Thoracic aorta endothelial cell (primary cell): ENCODE measurements around a stretch of chr6.

DNA sequence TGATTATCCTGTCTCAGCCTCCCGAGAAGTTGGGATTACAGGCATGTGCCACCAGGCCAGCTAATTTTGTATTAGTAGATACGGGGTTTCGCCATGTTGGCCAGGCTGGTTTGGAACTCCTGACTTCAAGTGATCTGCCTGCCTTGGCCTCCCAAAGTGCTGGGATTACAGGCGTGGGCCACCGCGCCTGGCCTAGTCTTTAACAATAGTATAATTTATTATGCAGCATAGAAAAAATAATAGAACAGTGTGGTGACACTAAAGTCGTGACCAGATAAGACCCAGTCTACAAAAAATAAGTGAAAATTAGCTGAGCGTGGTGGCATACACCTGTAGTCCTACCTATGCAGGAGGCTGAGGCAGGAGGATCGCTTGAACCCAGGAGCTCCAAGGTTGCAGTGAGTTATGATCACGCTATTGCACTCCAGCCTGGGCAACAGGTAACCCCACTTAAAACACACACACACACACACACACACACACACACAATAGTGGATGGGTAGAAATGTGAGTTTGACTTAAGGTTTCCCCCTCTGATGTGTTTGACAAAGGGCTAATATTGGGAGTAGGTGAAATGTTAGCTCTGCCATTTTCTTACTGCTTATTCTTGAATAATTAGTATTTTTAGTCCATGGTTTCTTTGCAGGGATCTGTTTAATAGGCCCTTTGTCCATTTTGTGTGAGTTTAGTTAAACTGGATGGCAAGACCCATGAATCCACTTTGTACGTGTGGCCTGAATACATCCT lies 6.6 kb downstream of the PIM1 start:
- CAGE, long polyA plus RNA, result no peak

DNA sequence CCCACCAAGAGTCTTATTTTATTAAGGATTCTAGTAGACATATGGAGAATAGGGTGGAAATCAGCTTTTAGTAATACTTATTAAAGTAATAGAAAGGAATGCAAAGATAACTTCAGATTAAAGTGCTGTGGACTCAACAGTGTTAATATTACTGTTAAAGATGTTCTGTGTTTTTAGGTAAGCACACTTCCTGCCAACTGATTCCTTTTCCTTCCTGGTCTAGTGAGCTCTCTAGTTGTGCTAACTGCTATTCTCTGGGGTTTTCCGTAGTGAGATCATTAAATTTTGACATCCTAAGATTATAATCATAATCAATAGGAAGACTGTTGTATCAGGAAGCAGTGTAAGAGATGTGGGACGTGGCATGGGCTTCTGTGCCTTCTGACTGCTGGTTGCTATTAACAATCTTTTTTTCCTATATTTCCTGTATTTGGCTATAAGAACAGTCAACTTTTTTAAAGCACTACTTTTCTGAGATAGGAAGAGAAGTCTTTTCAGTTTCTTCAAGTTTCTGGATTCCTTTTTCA lies 1.3 kb upstream of the TMEM217 start:
- CAGE, long polyA plus RNA, result no peak

- CAGE, long polyA plus RNA, result no peak
These were observed 21.7 kb upstream of the TMEM217 start for GRCh38 chr6:37279322-37280290.

DNA sequence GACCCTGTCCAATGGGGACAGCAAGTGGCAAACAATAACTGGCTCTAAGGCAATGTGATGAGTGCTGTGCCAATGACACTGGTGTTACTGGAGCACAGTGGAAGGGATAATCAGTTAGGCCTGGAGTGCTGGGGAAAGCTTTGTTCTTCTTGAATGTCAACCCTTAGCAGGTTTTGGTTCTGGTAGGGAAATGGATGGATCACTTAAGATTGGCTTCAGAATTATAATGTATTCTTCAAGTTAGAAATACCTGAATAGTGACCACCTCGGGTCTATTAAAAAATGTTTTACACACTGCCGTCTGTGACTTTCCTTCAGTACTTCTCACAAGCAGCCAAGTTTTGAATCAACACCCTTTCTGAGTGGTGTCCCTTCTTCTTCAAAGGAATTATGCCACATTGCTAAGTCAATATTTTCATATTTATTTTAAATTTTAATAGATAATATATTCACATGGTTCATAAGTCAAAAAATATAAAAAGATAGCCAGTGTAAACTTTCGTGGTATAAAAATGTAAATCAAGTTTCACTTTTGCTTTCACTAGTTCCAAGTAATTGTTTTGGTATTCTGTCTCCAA lies 9.6 kb downstream of the CMTR1 start:
- CAGE, long polyA plus RNA, result no peak

DNA sequence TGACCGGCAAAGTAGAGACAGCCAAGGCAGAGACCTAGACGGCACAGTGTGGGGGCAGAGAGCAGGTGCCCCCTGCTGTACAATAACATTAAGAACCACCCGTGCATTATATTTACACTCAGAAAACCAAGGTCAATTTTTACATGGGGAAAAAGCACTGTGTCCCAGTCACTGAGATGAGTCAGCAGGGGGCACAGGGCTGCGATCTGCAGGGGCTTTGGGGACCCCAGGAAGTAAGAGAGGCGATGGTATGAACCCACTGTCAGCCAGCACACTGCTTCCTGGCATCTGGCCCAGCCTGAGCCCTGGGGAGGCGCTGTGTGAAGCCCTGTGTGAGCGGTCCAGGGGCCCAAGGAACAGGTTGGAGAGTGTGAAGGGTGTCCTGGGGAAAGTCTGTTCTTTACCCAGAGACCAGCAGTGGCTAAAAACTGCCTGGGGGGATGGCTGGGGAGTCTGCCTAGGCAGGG lies 9.8 kb downstream of the CCDC167 start:
- CAGE, long polyA plus RNA, result no peak

GRCh38 chr6:37784435-37785164 lies 34.9 kb upstream of the ZFAND3 start:
- CAGE, long polyA plus RNA, result no peak

DNA sequence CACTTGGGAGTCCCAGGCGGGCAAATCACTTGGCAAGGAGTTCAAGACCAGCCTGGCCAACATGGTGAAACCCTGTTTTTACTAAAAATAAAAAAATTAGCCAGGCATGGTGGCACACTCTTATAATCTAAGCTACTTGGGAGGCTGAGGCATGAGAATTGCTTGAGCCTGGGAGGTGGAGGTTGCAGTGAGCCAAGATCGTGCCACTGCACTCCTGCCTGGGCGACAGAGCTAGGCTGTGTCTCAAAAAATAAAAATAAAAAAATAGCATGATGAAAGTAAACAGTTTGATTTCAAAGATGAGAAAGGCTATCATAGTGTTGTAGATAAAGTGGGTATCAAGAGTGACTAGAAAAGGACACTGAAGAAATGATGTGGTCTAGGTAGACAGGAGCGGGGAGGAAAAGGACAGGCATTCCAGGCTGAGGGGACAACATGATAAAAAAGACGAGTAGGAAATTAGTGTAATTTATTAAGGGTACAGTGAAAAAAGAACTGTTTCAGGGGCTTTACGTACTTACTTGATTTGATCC lies 41.6 kb downstream of the ZFAND3 start:
- CAGE, long polyA plus RNA, result no peak

DNA sequence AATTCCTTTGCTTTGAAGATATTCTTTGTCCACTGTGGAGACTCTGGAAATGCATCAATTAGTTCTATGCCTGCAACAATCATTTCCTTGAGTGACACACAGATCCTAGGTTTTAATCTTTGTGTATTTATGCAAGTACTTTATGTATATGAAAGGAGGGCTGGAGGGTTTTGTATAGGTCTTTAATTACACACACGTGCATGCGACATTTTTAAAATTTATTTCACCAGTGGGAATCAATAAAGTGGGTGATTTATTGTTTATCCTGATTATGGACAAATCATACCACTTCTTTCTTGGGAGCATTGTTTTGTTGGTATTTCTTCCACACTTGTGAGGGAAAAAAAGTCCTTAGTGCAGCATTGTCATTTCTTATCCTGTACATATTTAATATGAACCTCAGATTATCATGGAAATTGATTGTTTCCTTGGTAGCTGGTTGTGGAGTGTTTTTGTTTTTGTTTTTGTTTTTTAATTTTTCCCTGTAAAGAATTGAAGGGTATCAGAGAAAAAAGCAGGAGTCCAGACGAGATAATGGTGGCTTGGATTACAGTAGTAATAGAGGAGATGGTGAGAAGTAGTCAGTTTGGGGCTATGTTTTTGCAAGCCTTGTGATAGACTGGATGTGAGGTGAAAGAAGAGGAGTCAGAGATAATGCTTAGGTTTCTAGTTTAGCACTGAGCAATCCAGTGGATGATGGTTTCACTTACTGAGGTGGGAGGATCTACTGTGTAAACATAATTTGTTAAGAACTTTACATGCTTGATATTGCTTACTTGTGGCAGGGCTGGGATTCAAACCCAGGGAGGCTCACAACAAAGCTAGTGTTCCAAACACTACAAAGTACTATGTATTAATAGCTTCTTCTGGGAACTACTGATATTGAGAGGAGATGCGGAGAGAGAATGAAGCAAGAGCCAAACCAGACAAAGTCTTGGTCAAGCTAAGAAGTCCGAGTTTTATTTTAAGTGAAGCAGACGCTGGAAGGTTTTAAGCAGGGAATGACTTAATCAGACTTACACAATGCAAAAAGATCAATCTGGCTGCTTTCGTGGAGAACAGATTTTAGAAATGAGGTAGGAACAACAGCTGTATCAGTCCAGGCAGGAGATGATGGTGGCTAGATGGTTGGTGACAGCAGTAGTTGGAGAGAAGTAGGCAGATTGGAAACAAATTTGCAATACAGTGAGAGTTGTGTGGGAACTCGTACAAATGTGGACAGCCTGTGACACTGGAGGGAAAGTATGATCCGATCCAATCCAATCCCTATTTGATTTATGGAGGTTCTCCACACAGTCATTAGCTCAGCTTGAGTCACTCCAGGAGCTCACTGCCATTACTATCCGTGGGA lies 57.9 kb downstream of the ZFAND3 start:
- CAGE, long polyA plus RNA, result no peak

GRCh38 chr6:37926913-37927545 lies 107.5 kb downstream of the ZFAND3 start:
- CAGE, long polyA plus RNA, result no peak

- CAGE, long polyA plus RNA, result no peak
These were observed 108.4 kb downstream of the ZFAND3 start for GRCh38 chr6:37927859-37928466.

- CAGE, long polyA plus RNA, result no peak
These were observed 165.7 kb downstream of the ZFAND3 start for GRCh38 chr6:37985207-37985639.

GRCh38 chr6:38063185-38063970 lies 243.9 kb downstream of the ZFAND3 start:
- CAGE, long polyA plus RNA, result no peak

- CAGE, long polyA plus RNA, result no peak
These were observed 274.1 kb downstream of the ZFAND3 start for GRCh38 chr6:38093420-38094168.

GRCh38 chr6:38169747-38170855 lies 350.6 kb downstream of the ZFAND3 start:
- CAGE, long polyA plus RNA, result no peak

- CAGE, long polyA plus RNA, result no peak
These were observed 281.8 kb downstream of the BTBD9 start for GRCh38 chr6:38357788-38358533.

- CAGE, long polyA plus RNA, result no peak
These were observed 68.1 kb downstream of the BTBD9 start for GRCh38 chr6:38571695-38571954.

- CAGE, long polyA plus RNA, result no peak
These were observed 31.8 kb downstream of the KCNK5 start for GRCh38 chr6:39197251-39198051.

DNA sequence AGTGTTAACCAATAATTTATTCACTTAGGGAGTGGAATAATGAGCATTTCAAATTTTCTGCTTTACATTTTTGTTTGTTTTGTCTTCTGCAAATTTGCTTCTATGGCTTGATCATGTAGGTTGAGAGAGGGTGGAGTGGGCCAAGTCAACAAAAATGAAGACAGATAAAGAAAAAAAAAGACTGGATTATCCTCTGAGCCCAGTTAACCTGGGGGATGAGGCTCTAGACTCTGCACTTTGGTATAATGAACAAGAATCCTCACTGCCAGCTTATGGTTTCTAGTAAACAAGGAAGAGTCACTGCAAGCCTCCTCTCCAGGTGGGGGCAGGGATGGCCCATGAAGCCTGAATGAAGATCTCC lies 37.8 kb downstream of the KCNK17 start:
- CAGE, long polyA plus RNA, result no peak

GRCh38 chr6:39296603-39297409 lies 17.4 kb downstream of the KCNK17 start:
- CAGE, long polyA plus RNA, result no peak

DNA sequence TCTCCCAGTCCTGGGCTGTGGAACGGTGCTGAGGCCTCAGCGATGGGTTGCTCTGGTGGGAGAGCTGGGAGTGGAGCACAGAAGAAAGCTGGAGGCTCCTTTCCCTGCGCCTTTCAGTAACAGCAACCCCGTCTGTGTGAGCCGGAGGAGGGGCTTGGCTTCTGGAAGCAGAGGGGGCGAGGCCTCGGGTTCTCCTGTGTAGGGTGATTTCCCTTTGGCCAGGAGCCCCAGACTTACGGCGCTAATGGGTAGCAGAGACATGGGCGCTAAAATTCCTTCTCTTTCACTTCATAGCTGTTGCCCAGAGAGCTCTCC lies 55.0 kb downstream of the DAAM2 start:
- CAGE, long polyA plus RNA, result no peak